PC-3 (cell line): ENCODE results near the gene ILRUN.

DNA sequence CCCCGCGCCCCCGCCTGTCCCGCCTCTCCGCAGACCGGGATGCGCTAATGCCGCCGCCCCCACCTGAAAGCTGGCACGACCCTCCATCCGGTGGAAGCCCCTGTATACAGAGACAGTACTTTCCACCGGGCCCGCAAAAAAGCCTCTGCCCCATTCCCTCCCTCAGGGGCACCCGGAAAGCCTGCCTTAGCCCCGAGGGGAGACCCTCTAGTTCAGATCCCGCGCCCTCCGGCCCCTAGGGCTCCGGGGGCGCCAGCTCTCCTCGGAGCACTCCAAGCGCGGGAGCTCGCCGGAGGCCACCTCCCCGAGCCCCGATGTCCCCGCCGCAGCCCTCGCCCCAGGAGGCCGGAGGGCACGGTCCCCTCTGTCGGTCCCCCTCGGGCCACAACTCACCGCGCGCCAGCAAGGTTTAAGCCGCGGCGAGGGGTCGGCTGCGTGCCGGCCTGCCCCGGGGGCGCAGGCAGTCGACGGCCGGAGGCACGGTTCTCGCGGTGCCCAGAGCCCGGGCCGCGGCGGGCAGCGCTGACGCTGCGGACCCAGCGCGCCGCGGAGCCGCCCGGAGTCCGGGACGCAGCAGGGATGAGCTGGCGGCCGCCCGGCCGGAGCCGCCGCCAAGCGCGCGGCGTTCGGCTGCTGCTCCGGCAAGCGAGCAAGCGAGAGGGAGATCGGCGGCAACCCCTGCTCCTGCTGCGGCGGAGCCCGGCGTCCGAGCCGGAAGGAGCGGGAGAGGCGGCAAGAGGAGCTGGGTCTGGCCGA, 1.0 kb downstream of the GRM4 start:
- RAMPAGE, long total RNA = no peak

GRCh38 chr6:34235051-34235239, 1.7 kb upstream of the HMGA1 start:
- RAMPAGE, long total RNA = no peak

DNA sequence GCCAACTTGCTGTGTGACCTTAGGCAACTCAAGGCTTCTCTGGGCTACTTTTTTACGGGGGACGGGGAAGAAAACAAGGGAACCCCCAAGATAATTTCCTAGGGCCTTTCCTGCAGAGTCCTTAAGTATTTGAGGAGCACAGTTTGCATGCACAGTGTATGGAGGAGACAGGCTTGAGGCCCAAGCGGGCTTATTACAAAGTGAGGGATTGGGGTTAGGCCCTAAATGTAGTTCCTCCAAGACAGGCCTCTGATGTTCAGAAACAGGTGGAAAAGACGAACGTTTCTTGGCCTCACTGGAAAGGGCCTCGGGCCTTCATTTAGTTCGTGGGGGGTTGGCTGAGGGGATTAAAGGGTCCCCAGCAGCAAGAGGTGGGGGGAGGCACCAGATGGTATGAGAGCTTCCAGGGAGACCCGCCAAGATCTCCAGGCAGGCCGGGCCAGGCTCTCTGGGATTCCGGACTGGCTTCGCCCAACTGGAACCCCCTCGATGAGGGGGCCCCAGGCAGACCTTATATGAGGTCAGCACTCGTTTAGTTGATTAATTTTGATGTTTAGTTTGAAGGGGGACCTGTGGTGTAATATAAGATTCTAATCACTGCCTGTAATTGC, 1.9 kb downstream of the HMGA1 start:
- RAMPAGE, long total RNA = no peak

- RAMPAGE, long total RNA = no peak
Observed at GRCh38 chr6:34383390-34383830, 9.1 kb downstream of the NUDT3 start.

- RAMPAGE, long total RNA = no peak
Observed at GRCh38 chr6:34383920-34384610, 8.4 kb downstream of the NUDT3 start.

GRCh38 chr6:34386255-34387227, 5.9 kb downstream of the NUDT3 start:
- RAMPAGE, long total RNA = no peak

GRCh38 chr6:34416739-34417668, 8.9 kb downstream of the RPS10 start:
- RAMPAGE, long total RNA = no peak

- RAMPAGE, long total RNA = no peak
Observed at GRCh38 chr6:34424872-34425942, 662 bp downstream of the RPS10 start.

DNA sequence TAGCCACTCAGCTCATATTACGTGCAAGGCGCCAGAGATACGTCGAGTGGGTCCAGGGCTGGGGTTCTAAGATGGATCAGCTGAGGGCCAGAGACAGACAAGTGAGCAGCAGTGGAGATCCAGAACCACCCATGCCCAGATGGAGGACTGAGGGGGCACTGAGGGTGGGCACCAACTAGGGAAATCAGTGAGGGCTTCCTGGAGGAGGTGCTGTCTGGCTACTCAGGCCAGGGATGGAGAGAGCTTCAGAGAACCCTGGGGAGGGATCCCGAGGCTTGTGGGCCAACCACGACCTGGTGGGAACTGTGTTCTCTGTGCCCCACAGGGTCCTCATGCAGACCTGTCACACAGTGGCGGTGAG, 382 bp upstream of the SPDEF start:
- RAMPAGE, long total RNA = no peak

DNA sequence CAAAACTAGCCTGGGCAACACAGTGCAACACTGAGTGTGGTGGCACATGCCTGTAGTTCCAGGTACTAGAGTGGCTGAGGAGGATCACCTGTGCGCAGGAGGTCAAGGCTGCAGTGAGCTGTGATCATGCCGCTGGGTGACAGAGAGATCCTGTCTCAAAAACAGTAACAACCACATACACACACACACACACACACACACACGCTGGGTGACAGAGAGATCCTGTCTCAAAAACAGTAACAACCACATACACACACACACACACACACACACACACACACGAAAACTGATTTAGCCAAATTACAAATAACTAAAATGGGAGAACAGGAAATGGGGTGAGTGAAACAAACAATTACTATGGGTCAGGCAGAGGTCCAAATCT, 22.9 kb downstream of the ILRUN start:
- RAMPAGE, long total RNA = no peak

DNA sequence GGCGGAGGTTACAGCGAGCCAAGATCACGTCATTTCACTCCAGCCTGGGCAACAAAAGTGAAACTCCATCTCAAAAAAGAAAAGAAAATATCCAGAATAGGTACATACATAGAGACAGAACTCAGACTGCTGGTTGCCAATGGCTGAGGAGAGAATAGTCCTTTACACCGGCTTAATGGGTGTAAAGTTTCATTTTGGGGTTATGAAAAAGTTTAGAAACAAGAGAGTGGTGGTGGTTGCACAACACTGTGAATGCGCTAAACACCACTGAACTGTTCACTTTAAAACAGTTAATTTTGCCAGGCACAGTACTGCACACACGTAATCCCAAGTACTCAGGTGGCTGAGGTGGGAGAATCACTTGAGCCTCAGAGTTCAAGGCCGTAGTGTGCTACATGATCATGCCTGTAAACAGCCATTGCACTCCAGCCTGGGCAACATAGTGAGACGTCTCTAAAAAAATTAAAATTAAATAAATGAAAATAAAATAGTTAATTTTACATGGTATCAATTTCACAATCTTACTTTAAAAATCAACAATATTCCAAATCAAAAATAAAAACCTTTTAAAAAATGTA, 7.6 kb downstream of the ILRUN start:
- RAMPAGE, long total RNA = no peak

GRCh38 chr6:34695963-34697057, at the start of gene ILRUN:
TSS of gene ILRUN (minus strand) at chr6:34696767.
- RAMPAGE, long total RNA = start-site peak on the plus strand at chr6:34696949-34696972, 23 and 36 reads in 2 replicates

GRCh38 chr6:34855256-34856213, 32.3 kb downstream of the TAF11 start:
- RAMPAGE, long total RNA = no peak

DNA sequence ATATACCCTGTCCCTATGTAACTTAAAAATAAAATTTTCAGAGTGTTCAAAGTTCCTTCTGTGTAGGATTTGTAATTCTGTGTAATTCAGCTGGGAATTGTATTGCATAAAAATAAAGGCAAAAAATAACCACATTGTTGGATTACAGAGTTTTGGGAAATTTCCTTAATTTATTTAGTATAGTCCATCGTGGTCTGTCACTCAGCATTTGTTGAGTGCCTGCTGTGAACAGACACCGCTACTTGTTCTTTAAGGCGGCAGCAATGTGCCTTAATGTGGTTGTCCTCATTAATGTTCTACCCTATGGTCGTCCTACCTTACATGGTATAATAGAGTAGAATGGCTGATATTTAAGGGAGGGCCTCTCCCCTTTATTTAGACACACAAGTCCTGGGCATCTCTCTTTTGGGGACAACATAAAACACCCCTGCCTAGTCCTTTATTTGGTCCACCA, 27.6 kb downstream of the ANKS1A start:
- RAMPAGE, long total RNA = no peak

DNA sequence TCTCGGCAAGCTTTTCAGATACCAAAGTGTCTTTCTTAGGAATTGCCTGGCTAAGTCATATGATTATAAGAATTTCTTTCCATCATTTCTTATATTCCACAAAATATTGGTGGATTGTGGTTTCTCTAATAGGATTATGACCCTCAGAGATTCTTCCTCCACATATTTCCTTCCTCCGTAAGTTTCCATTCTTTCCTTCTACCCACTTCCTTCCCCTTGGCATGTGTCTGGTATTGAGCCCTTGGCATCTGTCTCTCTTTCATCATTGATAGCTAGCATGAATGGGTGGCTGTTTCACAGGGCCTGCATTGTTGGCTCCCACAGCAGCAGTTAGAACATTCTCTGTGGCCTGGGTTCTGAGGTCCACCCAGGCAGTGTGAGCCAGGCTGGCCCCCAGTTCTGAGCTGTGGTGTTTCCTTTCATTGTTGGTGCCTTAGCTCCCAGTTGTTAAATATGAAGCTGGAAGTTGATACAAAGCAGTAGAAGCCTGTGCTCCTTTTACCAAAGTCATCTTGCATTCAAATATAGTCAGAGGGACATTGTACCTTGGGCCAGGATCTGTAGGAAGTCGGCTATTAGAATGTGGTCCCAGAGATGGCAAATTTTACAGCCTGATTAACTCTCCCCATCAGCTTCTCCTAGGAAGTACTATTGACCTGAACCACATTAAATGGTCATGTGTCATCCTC, 125.3 kb downstream of the ANKS1A start:
- RAMPAGE, long total RNA = no peak

- RAMPAGE, long total RNA = no peak
Observed at GRCh38 chr6:35018825-35020021, 121.9 kb downstream of the TCP11 start.

DNA sequence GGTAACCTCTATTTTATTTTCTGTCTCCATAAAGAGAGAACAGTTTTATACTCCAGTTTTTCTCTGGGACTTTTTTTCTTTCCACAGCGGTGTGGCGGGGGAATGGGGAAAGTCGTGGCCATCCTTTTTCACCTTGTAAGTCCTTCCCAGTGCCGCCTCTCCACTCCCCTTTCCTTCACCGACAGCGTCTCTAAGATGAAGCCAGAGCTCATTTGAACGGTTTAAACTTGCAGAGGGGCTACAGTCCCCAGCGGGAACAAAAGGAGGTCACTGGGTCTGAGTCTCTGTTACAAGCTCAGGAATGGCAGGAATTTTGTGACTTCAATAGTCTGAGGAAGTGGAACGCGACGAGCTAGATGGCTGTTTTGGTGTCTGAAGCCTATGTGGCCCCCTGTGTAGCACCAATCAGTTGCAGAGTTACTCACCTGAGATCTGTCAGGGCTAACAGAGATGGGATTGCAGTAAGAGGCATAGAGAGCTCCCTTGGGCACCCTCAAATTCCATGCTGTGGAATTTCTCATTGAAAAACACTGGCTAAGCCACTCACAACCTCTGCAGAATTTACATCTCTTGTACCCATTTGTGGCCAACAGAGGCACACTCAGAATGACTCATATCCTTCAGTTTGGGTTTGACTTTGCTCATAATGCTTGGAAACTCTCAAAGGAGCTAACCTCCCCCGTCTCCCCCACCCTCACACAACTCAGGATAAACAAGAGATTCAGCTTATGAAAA, 7.0 kb upstream of the TCP11 start:
- RAMPAGE, long total RNA = no peak

- RAMPAGE, long total RNA = no peak
Observed at GRCh38 chr6:35181302-35182178, 32.2 kb upstream of the SCUBE3 start.

GRCh38 chr6:35258528-35258812, 1.1 kb upstream of the ZNF76 start:
- RAMPAGE, long total RNA = no peak

DNA sequence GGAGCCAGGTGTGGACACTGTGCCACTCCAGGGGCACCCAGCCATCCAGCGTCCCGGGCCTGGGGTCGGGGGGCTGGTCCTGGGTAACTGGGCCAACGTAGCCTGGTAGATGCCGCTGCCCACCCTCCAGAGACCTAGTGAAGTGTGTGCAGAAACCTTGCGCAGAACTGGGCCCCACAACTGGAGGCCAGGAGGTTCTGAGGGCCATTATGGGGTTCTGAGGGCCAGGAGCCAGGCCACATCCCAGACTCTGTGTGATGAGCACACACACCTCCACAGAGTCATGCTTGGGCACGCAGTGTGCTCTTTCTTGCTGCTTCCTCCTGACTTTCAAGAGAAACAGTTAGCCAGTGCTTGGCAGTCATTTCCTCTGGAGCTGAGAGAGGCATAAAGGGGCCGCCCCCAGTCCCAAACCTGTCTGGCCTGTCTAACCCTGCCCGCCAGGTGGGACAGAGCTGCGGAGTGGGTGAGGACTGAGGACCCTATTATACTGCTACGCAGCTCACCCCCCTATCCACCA, 457 bp downstream of the DEF6 start:
- RAMPAGE, long total RNA = no peak